A549 (cell line): ENCODE measurements around a stretch of chr4.

GRCh38 chr4:151329090-151329648 lies 3.8 kb upstream of the SH3D19 start:
- PRO-cap: no peak
CAGE:
- cytosol, long polyA plus RNA: no peak
- long polyA plus RNA: no peak
- nucleus, long polyA plus RNA: no peak

GRCh38 chr4:151409968-151410435 lies 1.0 kb downstream of the FHIP1A start:
- PRO-cap: no peak
CAGE:
- cytosol, long polyA plus RNA: no peak
- long polyA plus RNA: no peak
- nucleus, long polyA plus RNA: no peak

GRCh38 chr4:151540507-151541211 lies 131.7 kb downstream of the FHIP1A start:
- PRO-cap: unidirectional peak, minus-strand start at chr4:151540876
CAGE:
- cytosol, long polyA plus RNA: no peak
- long polyA plus RNA: no peak
- nucleus, long polyA plus RNA: no peak

DNA sequence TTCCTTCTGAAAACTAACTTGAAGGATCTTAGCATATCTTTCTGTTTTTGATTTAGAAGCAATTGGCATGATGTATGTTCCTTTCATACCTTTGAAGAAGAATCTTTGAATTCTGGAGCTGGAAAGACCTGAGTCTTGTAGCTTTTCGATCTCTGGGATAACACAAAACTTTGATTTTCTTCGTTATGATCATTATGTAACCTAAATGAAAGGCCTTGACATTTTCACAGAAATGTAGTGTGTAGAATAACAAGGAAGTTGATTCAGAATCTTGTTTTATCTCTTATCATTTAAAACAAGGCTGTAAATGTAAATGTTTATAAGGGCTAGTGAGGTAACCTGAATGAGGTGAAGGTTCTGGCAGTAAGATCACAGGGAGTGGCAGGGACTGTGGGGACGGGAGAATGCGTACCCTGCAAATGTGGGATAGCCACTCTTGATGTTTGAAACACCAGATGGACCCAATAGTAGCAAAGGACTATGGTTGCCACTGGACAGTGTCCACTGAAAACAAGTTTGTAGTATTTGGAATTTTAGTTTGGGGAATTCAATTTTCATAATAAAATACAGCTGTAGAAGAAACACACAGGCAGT lies 155.2 kb downstream of the FHIP1A start:
- PRO-cap: no peak
CAGE:
- cytosol, long polyA plus RNA: no peak
- long polyA plus RNA: no peak
- nucleus, long polyA plus RNA: no peak

- PRO-cap: no peak
CAGE:
- cytosol, long polyA plus RNA: no peak
- long polyA plus RNA: no peak
- nucleus, long polyA plus RNA: no peak
Observed at GRCh38 chr4:151674578-151675515, 86.0 kb downstream of the GATB start.

DNA sequence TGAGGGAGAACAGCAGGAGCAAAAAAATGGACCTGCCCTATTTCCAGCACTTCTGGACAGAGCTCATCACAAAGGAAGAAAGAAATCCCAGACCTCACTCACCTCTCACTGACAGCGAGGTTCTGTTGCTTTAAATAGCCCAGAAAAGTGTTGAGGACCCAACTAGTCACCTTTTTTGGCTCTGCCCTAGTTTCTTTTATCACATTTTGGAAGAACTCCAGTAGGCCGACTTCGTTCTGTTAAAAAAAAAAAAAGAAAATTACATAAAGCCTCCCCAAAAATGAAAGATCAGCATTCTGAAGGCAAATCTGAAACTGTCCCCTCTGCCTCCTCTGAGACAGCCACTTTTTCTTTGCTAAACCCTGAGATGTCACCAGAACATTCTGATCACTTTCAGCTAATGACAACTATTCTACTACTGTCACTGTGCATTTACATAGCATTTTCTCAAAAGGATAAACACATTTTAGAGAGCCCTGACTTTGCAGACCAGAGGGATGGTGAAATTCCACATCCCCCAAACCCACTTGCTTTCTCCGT lies 72.2 kb downstream of the GATB start:
- PRO-cap: no peak
CAGE:
- cytosol, long polyA plus RNA: no peak
- long polyA plus RNA: no peak
- nucleus, long polyA plus RNA: no peak

- PRO-cap: no peak
CAGE:
- cytosol, long polyA plus RNA: no peak
- long polyA plus RNA: no peak
- nucleus, long polyA plus RNA: no peak
Observed at GRCh38 chr4:151729798-151730953, 30.6 kb downstream of the GATB start.

DNA sequence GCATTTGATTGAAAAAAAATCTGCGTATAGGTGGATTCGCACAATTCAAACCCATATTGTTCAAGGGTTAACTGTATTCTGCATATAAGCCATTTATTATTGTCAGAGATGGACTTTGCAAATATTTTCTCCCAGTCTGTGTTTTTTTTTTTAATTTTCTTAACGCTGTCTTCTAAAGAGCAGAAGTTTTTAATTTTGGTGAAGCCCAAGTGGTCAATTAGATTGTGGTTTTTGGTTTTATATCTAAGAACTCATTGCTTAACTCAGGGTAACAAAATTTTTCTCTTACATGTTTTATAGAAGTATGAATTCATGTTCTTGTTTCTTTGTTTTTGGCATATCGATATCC lies 360.3 kb upstream of the GATB start:
- PRO-cap: no peak
CAGE:
- cytosol, long polyA plus RNA: no peak
- long polyA plus RNA: no peak
- nucleus, long polyA plus RNA: no peak

DNA sequence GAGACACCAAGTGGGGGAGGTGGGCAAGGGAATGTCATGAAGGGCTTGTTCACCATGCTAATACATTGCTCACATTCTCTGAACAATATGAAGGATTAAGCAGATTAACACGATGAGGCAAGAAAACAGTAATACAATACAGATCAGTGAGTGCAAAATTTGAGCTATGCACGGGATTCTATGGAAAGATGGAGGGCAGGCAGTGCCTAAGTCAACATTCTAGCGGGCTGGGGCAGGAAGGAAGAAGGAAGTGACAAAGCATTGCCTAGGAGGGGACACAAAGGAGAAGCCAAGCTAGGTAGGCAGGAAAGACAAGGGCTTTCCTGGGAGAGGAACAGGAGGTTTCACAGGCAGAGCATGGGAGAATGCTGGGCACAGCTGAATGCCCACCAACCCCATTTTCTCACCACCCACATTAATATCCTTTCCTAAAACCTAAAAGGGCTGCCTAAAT lies 278.1 kb downstream of the FBXW7 start:
- PRO-cap: no peak
CAGE:
- cytosol, long polyA plus RNA: no peak
- long polyA plus RNA: no peak
- nucleus, long polyA plus RNA: no peak

- PRO-cap: no peak
CAGE:
- cytosol, long polyA plus RNA: no peak
- long polyA plus RNA: no peak
- nucleus, long polyA plus RNA: no peak
Observed at GRCh38 chr4:152321986-152323328, 213.4 kb downstream of the FBXW7 start.

DNA sequence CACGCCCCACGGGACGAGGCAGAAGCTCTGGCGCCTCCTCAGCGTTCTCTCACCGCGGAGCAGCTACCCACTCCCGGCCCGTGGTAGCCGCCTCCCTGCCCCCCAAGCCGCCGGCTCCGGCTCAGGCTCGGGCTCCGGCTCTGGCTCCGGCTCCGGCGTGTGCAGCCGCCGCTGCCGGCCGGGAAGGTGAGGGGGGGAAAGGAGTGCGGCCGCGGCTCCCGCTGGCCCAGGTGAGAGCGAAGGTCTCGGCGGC lies 272 bp downstream of the FBXW7 start:
- PRO-cap: no peak
CAGE:
- cytosol, long polyA plus RNA: no peak
- long polyA plus RNA: no peak
- nucleus, long polyA plus RNA: no peak

DNA sequence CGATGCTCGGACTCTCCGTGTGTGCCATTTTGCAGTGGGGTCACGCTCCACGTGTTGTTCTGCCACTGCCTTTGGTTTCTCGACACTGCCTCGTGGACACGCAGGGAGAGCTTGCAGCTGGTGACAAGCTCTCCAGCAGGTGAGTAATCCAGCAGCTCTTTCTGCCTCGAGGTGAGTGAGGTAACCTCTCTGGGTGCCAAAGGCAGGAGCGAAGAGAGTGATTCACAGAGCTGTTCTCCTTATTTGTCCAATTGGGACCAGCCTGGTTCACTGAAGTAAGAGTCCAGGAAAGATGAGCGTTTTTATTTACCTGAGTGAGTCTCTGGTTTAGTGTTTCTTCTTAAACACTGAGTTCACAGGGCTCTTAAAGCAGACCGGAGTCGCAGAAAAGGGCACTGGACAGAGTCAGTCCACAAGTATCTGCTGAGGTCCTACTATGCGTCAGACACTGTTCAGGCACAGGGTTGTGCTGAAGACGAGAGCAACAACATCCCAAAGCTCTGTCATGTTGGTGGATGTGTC lies 61.8 kb downstream of the FHDC1 start:
- PRO-cap: no peak
CAGE:
- cytosol, long polyA plus RNA: no peak
- long polyA plus RNA: no peak
- nucleus, long polyA plus RNA: no peak

DNA sequence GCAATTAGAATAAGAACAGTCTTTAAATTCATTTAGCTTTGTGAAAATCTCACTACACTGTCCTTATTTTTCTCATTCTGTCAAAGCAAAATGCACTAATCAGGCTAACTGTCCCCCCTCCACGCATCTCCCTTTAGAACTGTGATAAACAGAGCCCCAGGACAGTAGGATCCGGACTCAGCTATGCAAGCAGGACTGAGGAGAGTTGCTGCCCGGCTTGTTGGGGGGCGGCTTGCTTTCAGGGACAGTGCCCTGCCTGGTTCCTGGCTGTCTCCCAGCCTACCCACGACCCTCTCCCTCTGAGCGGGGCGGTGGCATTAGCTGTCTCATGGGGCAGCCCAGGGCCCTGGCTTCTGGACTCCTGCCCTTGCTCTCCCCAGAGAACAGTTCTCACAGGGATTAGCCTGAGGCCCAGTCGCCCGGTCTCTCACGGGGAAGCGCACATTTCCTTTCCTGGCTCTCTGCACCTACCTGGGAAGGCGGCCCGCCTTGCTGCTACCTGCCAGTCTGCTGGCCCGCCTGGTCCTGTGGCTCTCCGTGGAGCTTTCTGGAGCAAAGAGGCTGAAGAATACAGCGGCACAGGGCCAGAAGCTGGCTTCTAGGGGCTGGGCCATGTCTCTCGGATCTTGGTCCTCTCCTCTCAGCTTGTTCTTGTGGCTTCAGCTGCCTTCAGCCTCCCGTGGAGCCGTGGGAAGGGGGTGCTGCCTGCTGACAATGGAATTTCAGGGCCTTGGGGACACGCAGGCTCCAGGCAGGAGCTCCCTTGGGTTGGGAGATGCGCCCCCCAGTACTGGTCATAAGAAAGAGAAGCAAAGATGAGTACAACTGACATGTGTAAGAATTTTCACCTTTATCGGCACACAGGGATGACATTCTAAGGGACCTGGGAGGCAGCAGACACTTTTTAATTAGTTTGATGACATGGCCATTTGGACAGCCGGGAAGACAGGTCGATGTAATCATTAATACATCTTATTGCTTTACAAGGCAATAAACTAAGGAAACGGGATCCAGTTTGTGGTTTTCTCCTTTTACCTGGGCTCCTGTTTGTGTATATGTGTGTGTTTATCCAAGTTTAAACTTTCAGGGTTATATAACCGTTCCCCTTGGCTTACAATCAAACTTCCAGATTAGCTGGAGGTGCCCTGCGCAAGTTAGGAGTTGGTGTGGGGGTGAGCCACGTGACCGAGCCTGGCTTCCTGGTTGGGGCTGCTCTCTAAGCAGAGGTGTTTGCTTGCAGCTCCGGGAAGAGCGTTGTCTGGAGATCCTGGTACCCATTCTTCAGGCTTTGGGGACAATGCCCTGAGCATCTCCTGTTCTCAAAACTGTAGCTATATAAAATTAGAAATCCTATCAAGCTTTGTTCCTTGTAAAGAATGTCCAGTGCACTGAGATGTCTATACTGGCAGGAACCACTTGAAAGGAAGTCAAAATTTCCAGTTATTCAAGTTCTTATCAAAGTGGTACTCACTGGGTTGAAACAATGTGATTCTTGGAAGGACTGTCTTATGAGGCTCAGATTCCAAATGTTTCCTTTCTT lies 128.8 kb downstream of the FHDC1 start:
- PRO-cap: no peak
CAGE:
- cytosol, long polyA plus RNA: no peak
- long polyA plus RNA: no peak
- nucleus, long polyA plus RNA: no peak

DNA sequence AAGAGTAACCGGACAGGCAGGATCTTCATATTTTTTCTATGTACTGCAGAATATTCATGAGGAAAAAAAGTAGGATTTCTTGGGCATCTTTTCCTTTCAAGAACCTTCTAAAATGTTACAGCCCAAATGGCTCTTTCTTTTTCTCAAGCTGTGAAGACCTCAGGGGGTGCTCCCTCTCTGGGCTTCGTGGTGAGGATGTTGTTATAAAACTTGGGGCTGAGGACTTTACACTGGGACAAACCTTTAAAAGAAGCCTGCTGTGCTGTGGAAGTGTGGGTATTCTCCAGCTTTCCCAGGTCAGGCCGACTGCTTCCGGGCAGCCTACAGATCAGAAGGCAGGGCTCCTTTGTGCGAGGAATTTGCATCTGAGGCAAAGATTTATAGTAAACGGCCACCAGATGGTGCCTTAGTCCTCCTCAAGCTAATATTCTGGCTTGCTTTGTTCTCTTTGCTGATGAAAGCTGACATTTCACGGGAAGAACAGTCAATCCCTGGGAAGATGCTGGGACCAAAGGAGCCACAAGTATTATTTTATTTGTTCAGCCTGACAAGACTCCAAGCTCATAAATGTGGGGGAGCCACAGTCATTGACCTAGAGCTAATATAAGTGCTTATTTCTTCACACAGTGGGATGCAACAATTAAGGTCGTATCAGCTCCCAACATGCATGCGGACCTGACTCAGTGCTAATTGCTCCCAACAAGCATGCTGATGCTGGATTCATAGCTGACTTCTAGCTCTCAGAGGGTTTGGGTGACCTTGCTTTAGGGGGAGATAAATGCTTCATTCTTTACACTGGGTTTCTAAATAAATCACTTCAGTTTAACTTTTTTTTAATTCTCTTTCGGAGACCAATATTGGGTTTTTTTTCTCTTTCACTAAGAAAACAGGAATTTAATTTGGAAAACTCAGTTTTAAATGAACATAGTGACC lies 120.8 kb upstream of the TRIM2 start:
- PRO-cap: no peak
CAGE:
- cytosol, long polyA plus RNA: no peak
- long polyA plus RNA: no peak
- nucleus, long polyA plus RNA: no peak

DNA sequence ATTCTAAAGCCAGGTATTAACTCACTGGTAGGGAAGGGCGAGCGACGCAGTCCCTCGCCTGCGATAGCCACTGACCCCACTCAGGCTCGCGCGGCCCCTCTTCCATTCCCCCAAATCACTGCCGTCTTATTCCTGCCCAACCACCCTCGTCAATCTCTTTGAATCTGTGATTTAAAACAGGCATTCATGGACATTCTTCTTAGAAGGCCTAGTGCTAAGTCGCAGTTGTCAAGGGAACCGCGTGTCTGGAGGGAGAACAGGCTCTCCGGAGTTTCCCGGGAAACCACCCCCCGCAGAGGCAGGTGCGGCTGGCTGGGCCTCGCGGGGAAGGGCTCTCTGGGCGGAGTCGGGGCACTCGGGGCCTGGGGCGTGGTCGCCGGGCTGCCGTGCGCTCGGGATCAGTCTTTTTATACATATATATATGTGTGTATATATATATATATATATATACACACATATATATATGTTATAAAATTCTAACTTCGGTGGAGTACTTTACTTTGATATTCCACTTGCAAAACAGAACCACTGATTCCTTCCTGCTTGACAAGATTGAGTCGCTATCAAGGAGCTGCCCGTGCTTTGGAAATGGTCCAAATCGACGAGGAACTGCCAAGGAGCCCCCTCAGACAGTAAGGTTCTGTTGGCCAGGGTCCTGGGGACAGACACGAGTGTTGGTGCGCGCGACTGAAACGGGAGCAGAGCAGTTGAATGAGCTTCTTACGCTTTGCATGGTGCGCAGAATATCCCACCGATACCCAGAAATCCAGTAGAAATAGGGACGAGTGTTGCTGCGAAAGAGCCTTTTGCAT lies 52.1 kb upstream of the TRIM2 start:
- PRO-cap: no peak
CAGE:
- cytosol, long polyA plus RNA: no peak
- long polyA plus RNA: start-site peak on the plus strand centred at position 366 of the sequence, 47 bp wide, 9 and 7 reads in 2 replicates
- nucleus, long polyA plus RNA: no peak

DNA sequence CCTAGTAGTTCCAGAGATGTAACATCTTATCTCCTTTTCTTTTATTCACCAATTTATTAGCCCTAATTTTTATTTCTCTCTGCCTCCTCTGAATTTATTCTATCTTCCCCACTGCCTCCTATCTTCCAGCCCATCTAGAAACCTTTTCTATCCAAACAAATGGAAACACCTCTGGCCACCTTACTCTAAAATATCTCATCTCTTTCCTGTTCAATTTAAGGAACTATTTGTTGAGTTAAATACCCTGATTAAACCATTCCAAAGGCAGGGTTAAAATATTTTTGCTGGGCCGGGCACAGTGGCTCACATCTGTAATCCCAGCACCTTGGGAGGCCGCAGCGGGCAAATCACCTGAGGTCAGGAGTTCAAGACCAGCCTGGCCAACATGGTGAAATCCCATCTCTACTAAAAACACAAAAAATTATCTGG lies 25.3 kb upstream of the MND1 start:
- PRO-cap: no peak
CAGE:
- cytosol, long polyA plus RNA: no peak
- long polyA plus RNA: no peak
- nucleus, long polyA plus RNA: no peak

DNA sequence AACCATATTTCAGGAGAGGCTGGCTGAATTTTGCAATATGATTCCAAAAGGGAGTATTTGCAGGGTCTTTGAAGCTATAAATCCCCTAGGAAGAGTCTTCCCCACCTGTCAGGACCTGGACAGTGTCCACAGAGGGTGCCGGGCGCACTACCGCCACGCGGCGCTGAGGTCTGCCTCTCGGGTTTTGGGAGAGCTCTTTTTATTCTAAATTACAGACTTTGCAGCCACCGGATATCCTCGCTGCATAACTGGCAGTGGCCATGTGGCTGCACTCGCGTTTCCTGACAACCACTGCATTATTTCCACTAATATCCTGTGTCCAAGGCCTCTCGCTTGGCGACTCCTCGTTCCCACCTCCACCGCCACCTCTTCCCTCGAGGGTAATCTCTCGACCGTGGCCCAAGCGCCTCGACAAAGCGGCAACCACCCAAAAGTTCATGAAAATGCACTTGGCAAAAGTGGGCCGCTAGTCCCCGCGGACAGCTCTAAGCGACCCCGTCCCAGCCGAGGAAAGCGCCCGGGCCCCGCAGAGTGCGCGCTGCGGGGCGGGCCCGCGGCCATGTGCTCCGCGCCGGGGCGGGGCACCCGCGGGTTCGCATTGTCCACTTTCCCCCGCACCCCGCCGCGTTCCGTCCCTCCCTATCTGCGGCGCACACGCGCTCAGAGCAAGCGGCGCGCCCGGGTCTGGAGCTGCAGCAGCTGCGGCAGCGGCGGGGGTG lies 457 bp upstream of the TMEM131L start:
- PRO-cap: bidirectional peak, plus-strand start outside the sequence, minus-strand start at position 662 of the sequence
CAGE:
- cytosol, long polyA plus RNA: no peak
- long polyA plus RNA: no peak
- nucleus, long polyA plus RNA: no peak

DNA sequence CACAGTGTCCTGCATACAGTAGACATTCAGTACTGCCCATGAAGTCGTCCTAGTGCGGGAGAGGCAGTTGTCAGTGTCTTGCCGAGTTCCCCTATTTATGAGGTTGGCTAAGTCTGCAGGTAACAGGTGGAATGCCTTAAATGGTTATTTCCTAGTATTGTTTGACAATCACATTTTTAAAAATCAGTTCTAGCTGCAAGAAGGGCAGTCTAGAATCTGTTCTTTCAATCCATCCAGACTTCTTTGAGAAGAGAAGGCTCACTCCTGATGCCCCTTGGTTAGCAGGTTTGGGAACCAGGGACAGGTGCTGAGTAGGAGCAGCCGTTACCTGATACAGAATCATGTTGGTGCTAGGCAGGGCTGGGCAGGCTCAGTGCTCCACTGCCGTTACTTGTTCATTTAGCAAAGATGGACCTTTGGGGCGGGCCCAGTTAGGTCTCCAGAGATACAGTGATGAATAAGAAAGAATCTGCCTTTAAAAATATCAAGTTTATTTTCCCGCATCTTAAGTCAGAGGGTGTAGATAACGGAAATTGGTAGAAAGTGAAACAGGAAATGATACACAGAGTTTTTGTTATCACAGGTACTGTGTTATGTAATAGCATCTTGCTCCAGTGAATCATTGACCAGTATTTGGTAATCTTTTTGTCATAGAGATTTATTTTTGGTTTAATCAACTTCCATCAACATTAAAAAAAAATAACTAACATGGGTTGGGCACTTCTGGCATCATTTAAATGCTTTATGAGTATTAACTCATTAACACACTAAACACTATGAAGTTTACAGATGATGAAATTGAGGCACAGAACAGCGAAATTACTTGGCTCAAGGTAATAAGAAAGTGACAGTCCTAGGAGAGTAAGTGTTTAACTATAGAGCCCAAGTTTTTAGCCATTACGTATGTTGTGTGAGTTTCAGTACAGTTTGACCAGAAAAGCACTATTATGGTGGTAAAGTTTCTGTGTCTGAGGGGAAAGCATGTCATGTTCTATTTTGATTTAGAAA lies 5.5 kb downstream of the TMEM131L start:
- PRO-cap: no peak
CAGE:
- cytosol, long polyA plus RNA: no peak
- long polyA plus RNA: no peak
- nucleus, long polyA plus RNA: no peak

- PRO-cap: no peak
CAGE:
- cytosol, long polyA plus RNA: no peak
- long polyA plus RNA: no peak
- nucleus, long polyA plus RNA: no peak
Observed at GRCh38 chr4:153483222-153483690, 17.1 kb downstream of the TMEM131L start.

DNA sequence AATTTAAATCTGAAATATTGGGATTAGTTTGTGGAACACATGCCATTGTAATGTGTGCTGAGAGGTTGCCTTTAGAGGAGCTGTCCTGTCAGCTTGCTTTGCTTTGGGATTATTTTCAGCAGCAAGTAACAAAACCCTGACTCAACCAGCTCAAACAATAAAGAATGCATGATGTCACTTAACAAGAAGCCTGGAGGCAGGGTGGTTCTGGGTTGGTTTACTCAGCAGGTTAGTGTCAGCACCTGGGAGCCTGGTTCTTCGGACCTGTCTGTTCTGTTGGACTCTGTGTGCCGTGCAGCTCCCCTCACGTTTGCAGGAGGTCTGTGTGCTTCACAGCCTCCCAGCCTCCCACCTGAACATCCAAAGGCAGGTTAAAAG lies 20.1 kb downstream of the TMEM131L start:
- PRO-cap: no peak
CAGE:
- cytosol, long polyA plus RNA: no peak
- long polyA plus RNA: no peak
- nucleus, long polyA plus RNA: no peak